CMK (cell line): ENCODE data around the genes DOC2B and RPH3AL.

DNA sequence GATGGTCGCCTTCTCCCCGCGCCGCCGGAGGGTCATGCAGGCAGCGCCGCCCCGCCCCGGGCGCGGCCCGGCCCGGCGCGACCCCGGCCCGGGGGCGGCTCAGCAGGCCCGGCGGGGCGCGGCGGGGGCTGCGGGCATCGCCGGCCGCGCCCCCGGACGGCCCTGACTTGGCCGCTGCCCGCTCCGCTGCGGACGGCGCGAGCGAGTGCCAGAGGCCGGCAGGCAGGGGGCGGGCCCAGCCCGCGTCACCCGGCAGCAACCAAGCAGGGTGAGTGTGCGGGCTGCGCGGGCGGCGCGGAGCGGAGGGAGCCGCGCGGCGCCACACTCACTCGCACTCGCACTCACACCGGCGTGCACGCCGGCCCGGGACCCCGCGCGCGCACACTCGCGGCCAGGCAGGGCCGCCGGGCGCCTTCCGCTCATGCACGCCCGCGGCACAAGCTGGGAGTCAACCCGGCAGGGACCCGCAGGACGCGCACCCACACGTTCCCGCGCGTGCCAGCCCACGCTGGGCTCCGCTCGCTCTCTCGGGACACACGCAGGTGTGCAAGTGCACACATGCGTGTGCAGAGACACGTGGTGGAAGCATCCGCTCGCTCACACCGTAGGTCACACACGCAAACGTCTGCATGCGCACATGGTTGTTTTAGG, at the start of gene DOC2B:
TSS of gene DOC2B (minus strand) at position 207 of the 651 bp plus-strand sequence.
- RRBS: 92% methylated on average over 28 of the region's 95 CpGs

GRCh38 chr17:265547-266043, 84.1 kb upstream of the DOC2B start:
- RRBS: no CpG with 5 or more reads among the region's 10 CpGs

DNA sequence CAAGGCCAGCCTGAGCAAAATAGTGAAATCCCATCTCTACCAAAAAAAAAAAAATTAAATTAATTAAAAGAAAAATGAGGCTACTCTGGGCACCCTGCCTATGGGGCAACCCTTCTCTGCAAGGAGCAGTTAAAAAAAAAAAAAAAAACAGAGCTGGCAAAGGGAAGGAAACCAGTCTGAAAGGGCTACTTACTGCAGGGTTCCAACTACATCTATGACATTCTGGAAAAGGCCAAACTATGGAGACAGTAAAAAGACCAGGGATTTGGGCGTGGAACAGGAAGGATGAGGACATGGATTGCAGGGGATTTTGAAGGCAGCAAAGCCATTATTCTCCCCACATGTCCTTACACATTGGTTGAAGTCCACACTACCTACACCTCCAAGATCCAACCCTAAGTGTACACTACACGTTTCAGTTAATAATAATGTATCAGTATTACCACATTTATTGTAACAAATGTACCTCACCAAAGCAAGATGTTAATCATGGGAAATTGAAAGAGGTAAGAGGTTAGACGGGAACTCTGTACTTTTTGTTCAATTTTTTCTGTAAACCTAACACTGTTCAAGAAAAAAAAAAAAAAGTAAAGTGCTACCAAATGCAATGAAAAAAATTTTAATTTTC, 4.5 kb downstream of the RPH3AL start:
- RRBS: no CpG with 5 or more reads among the region's 3 CpGs

- RRBS: 94% methylated on average over 7 of the region's 26 CpGs
Measured at GRCh38 chr17:352110-353031, at the start of gene RPH3AL. Gene RPH3AL (minus strand): TSS chr17:352807.

- RRBS: 27% methylated on average over 7 of the region's 47 CpGs
Measured at GRCh38 chr17:385258-385717, 24.8 kb upstream of the C17orf97 start.

GRCh38 chr17:559541-560349, 149.6 kb downstream of the C17orf97 start:
- RRBS: no CpG with 5 or more reads among the region's 2 CpGs

- RRBS: 100% methylated on average over 4 of the region's 32 CpGs
Measured at GRCh38 chr17:789843-790672, 7.9 kb downstream of the MRM3 start.

GRCh38 chr17:1011849-1012245, 14.9 kb downstream of the TIMM22 start:
- RRBS: no CpG with 5 or more reads among the region's 22 CpGs

GRCh38 chr17:1031566-1032171, 34.7 kb downstream of the TIMM22 start:
- RRBS: 96% methylated on average over 19 of the region's 56 CpGs

- RRBS: 40% methylated on average over 7 of the region's 39 CpGs
Measured at GRCh38 chr17:1087105-1088283, 90.6 kb downstream of the TIMM22 start.

- RRBS: no CpG with 5 or more reads among the region's 36 CpGs
Measured at GRCh38 chr17:1091496-1092641, 87.9 kb downstream of the ABR start.

DNA sequence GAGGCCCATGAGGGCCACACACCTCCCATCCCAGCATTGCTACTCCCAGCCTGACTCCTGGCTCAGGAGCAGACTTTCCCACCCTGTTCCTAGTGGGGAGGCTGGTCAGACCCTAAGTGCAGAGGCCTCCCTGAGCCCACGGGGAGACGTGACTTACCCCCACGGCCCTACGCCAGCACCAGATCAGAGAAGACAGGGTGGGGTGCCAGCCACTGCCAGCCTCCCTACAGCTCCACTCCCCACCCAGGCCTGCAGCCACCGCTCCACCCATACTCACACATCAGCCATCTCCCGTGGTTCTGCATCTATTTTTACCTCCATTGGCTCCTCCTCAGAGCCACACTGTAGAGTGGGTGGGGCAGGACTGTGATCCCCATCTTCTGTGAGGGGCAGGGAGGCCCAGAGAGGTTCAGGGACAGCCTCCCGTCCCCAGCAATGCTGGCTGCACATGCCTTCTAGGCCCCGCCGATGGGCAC, 72.2 kb downstream of the ABR start:
- RRBS: no CpG with 5 or more reads among the region's 9 CpGs

GRCh38 chr17:1110581-1111222, 69.1 kb downstream of the ABR start:
- RRBS: no CpG with 5 or more reads among the region's 14 CpGs

GRCh38 chr17:1122410-1122722, 57.4 kb downstream of the ABR start:
- RRBS: no CpG with 5 or more reads among the region's 4 CpGs

- RRBS: no CpG with 5 or more reads among the region's 22 CpGs
Measured at GRCh38 chr17:1178712-1179192, 1.0 kb downstream of the ABR start.

- RRBS: 100% methylated on average over 2 of the region's 12 CpGs
Measured at GRCh38 chr17:1199047-1199544, 19.3 kb upstream of the ABR start.

DNA sequence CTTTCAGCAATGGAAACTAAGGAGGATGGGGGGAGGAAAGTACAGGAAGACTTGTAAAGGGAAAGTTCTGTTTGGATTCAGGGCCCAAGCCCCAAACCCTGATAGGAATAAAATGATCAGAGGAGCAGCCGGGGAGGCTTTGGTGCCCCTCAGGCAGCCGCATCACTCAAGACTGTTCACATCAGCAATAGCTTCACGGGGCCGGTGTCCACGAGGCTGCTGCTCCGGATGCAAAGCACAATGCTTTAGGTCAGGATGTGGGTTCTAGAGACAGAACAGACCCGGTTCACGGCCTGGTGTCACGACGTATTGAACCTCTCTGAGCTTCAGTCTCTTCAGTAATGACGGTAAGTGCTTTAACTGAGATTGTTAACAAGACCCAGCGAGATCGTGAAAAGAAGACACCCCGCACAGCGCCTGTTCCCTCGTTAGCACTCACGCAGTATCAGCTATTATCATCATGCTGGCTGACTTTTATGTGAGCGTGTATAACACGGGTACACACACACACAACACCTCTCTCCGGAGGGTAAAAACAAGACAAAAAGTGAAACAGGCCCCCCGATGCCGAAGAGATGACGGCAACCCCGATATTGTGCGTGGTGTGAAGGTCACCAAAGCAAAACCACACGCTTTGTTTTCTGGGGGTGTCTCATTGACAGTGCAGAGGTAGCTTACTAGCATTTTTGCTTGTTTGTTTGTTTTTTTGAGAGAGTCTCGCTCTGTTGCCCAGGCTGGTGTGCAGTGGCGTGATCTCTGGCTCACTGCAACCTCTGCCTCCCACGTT, 21.4 kb upstream of the ABR start:
- RRBS: 9% methylated on average over 6 of the region's 29 CpGs

- RRBS: 7% methylated on average over 20 of the region's 79 CpGs
Measured at GRCh38 chr17:1203413-1204180, 23.8 kb upstream of the ABR start.

DNA sequence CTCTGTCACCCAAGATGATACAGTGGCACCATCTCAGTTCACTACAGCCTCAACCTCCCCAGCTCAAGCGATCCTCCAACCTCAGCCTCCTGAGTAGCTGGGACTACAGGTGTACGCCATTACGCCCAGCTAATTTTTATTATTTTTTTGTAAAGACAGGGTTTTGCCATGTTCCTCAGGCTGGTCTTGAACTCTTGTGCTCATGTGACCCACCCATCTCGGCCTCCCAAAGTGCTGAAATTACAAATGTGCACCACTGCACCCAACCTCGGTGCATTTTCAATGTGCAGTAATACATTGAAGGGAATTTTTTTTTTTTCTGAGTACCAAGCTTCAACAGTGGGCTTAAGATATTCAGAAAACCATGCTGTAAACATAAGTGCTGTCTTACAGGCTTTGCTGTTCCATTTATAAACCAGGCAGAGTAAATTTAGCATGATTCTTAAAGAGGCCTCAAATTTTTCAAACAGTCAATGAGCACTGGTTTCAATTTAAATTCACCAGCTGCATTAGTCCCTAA, 28.8 kb downstream of the YWHAE start:
- RRBS: no CpG with 5 or more reads among the region's 5 CpGs

DNA sequence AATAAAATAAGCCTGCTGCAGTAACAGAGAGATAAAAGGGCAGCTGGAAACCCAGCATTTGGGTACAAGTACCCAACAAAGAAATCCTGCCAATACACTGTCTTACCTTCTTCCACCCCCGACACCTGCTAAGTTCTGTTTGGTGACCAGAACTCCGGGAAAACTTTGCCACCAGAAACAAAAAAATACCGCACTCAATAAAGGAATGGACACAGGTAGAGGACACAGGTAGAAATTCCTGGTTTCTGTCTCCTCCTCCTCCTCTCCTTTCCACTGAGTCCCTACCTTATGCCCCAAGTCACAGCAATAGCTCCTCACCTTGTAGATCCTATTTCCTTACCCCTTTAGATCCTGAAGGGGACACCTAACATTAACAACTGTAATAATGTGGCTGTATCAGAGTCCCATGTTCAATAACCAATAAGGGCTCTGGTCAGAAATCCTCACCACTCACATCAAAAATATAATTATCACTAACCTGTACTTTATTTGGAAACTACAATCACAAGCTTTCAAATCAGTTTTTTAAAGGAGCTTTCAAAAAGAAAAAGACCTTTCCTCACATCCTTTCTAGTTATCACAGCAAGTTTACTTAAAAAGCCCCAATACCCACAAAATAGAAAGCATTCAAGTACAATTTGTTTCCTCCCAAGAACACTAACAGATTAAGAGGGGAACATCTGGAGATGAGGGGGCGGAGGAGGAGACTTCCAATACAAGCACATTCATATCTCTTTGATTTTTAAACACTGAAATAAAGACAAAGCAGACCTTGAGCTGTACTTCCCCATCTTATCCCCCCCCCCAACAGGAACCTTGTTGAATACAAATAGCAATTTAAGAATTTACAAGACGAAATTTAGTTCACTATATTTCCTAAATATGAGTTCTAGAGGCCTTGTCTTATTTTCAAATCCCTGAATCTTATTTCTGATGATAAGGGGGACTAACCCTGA, 2.2 kb downstream of the YWHAE start:
- RRBS: no CpG with 5 or more reads among the region's 5 CpGs